ENCODE measurements around a stretch of chr6.

DNA sequence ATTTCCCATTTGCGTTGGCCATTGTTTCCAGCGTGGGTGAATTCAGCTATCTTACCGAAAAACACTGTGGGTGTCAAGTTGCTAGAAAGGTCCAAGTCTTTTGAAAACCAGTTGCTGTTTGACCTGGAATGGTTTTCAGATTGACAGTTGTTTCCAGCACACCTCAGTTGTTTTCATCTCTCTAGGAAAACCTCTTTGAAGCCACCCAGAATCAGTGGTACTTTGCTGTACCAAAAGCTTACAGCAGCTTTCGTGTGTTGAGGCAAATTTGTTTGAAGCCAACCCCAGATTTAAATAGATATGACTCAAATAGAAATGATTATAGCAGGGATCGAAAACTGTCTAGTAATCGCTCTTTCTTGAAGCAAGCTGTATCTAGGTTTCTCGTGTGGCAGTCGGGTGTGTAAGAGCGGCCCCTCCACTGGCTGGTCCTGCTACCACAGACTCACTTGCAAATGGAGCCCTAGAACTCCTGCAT is 27.4 kb downstream of the DUSP22 start:
- RAMPAGE, total RNA: no peak

DNA sequence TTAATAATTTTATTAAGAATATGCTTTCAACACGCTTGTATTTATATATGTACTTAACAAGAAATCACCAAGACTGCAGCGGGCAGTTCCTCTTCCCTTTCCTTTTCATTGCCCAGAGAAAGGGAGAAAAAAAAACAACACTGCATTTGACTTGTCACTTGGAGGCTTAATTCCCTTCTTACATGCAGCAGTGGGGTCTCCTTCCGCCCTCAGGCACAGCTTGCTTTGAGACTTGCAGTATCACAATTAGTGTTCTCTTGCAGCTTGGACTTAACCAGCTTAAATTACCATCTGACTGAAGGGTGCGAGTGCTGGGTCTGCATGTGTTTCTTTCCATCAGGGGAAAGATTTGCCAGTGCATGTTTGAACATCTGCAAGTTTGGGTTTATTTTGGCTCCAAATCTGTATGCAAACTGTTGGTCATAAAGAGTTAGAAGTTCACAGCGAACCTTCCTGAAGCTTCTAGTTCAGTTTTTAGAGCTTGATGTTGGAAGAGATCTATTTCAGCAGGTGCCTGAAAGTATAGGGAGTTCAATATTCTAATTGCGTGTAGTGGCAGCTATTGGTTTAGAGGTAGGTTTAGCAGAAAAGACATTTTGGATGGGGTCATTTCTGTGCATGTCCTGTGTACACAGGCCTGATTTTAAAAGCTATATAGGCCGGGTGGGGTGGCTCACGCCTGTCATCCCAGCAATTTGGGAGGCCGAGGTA is 35.7 kb upstream of the IRF4 start:
- RAMPAGE, total RNA: no peak

- RAMPAGE, total RNA: no peak
Measured at GRCh38 chr6:362361-363122, 29.0 kb upstream of the IRF4 start.

- RAMPAGE, total RNA: no peak
Measured at GRCh38 chr6:392456-393527, 1.2 kb downstream of the IRF4 start.

DNA sequence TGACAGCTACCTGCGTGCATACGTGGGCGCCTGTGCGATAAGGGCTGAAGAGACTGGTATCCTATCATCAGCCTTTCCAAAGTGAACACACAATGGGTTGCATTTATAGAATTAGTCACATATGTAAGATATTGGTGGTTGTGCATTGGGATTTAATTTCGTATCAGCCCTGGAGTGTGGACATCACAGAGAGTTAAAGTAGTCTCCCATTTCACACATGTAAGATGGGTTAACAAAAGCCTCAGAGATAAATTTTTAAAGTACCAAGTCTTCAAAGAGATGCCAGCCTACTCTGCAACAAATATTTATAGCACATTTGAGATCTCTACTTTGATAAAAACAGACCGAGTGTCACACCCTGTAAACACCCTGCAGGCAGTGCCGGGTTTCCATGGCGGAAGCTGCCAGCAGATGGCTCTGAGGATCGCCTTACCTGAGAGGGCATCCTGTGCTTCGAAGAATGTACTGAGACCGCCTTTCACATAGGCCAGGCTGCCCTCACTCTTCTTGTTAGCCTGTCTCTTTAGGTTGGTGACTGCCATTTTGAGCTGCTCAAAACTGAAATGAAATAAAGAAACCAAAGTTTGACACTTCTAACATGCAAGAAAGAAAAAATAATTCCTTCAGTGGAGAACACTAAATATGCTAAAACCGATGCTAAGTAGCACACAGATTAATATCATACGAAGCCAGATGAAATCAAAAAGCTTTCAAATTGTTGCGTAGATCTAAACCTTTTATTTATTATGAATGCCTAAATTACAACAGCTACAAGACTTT is 39.4 kb downstream of the HUS1B start:
- RAMPAGE, total RNA: no peak

- RAMPAGE, total RNA: no peak
Measured at GRCh38 chr6:814394-814862, 121.5 kb upstream of the EXOC2 start.

DNA sequence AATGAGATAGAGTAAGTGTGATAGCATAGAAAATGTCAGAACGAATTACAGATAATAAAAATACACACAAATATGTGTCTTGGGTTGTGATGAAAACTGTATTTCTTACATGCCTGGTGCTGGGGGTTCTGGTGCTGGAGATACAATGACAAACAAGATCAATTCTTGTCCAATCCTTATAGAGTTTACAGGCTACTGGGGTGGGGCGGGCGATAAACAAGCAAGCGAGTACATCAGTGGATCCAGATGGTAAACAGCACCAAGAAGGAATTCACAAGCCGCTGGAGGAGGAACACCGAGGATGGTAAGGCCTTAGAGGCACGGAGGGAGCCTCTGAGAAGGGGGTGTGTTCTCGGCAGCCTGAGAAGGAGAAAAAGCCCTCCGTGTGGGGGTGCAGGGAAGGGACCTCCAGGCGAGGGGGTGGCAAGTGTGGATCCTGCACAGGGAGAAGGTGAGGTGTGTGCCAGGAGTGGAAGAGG is 276.6 kb upstream of the FOXQ1 start:
- RAMPAGE, total RNA: no peak

DNA sequence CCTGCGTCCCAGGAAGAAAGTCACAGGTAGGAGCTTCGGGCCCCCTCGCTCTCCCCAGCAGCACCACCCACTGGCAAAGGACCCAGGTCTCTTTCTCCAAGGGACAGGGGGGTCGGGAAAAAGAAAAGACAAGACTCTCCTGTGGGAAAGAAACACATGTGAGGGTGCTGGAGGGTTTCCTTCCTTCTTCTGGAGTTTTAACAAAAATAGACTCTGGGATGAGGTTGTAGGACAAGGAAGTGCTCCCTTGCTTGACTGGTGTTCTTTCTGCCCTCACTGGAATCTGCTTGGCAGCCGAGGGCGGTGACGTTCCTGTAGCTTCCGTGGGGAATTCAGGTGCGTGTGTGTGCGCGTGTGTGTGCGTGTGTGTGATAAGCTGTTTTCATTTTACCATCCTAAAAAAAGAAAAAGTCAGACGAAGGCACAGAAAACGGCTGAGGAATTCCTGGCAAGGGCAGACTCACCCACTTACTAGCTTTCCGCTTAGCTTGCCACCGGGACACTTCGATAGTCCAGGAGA is 16.2 kb upstream of the FOXC1 start:
- RAMPAGE, total RNA: no peak

GRCh38 chr6:1606402-1607297 is 3.1 kb upstream of the FOXC1 start:
- RAMPAGE, total RNA: no peak

- RAMPAGE, total RNA: no peak
Measured at GRCh38 chr6:1613288-1613840, 3.6 kb downstream of the FOXC1 start.

DNA sequence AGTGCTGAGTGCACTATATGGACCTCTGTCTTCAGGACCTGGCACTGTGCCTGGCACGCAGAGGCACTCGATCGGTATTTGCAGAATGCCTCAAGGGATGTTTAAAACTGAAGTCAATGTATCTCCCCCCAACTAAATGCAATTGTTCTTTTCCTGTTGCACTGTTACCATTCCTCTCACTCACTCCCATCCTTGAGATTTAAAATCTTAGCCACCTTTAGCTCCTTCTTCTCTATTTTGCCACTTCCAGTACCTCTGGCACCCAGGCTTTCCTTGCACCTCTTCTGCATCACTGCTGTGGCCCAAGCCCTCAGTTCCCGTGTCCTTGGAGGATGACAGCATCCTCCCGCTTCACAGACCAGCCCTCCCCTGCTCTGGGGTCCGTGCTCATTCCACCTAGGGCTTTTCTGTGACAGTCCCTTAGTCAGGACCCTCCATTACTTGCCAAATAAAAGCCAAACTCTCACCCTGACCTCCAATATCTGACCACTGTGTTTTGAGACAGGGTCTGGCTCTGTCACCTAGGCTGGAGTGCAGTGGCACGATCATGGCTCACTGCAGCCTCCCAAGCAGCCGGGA is 36.3 kb downstream of the FOXC1 start:
- RAMPAGE, total RNA: no peak

GRCh38 chr6:2112997-2114463 is 131.9 kb downstream of the GMDS start:
- RAMPAGE, total RNA: no peak

DNA sequence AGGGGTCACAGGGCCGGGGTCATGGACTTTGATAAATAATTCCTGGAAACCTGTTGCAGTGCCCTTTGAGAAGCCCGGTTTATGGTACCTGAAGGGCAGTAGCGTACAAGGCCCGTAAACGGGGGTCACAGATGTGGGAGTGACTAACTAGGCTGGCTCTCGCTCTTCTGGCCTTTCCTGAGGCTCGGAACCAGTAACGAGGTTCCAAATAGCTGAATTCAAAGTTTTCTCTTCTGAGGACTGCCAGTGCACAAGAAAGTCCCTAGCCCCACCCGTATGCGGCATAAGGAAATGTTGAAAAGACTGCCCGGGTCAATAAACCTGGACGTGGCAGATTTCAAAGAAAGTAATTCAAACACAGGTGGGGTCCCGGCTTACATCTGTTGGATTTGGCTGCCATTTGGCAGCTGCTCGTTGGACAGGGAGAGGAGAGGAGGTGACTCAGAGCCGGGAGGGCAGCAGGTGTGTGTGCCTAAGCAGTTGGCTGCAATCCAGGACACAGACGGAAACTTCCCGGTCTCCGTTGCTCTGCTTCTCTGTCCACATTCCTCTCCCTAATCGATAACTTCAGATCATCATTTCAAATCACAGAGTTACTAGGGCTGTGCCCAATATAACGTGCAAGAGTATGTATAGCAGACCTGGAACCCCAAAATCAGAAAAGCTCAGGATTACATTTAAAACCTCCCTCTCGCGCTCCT is 694 bp upstream of the GMDS start:
- RAMPAGE, total RNA: no peak

- RAMPAGE, total RNA: no peak
Measured at GRCh38 chr6:2272704-2273169, 27.3 kb upstream of the GMDS start.

DNA sequence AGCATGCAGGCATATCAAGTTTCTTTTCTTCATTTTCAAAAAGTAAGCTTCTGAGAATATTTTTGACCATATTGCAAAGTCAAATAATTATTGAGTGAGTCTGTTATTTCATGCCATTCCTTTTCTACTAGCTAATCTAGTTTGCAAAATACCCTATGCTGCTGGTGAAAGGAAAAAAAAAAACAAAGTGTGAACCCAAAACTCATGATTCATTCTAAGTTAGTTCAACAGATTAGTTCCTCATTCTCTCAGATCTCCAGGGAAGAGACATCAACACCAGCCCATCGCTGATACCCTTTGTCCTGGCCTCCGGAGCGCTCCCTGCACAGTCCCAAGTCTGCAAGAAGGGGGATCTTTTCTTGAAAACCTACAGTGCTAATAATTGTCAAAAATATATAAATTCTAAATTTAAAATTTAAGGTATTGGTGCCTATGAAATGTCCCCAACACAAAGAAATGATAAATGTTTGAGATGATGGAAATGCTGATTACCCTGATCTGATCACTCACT is 106.7 kb upstream of the GMDS start:
- RAMPAGE, total RNA: no peak

DNA sequence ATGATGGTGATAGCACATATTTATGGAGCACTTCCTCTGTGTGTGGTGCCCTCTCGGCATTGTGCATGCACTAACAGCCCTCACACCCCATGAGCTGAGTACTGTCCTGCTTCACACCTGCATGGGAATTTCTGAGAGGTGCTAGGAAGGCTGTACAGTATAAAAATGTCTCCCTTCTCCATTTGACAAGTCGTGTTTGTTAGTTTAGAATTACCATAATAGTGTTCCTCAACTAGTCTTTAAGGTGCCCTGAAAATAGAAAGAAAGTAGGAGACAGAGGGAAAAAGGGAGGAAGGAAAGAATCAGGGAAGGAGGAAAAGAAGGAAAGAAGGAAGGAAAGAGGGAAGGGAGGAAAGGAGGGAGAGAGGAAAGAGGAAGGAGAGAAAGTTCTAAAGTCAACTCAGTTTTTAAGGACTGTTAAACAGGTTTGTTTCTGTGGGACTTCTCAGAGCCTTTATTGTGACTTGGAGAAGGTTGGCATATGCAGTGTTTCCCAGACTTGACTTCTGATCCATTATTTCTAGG is 132.5 kb upstream of the GMDS start:
- RAMPAGE, total RNA: no peak

DNA sequence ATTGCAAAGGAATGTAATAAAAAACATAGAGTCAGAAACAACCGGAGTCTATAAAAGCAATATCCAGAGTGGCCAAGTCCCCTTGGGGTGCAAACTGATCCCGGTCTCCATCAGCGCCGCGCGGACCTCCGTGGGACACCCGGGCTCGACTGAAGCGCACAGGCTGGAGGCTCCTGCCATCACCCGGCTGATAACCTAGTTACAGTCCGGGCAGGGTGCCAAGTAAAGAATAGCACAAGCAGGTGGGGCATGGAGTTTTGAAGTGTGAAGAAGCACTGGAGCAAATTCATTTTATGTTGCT is 205.1 kb upstream of the GMDS start:
- RAMPAGE, total RNA: no peak

DNA sequence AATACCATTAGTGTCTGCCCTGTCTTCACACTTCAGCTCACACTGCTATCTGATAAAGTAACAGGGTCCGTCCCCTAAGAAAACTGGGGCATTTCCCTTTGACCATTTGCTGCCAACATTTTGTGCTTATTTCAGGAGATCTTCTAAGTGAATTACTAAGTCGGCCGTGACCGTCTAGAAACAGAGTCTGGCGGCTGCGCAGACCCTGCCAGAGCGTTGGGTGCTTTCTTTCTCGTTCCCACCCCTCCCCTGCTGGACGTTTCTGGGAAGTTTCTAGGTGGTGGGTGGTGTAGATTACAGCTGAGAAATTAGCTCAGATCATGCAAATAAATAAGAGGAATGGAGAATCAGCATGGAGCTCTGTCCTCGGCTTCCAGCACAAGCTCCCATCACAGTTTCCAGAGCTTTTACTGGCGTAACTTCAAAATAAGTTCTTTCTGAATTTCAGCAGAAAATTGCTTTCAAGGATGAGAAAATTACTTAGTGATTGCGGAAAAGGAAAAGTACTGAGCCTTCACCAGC is 128.0 kb downstream of the MYLK4 start:
- RAMPAGE, total RNA: no peak

DNA sequence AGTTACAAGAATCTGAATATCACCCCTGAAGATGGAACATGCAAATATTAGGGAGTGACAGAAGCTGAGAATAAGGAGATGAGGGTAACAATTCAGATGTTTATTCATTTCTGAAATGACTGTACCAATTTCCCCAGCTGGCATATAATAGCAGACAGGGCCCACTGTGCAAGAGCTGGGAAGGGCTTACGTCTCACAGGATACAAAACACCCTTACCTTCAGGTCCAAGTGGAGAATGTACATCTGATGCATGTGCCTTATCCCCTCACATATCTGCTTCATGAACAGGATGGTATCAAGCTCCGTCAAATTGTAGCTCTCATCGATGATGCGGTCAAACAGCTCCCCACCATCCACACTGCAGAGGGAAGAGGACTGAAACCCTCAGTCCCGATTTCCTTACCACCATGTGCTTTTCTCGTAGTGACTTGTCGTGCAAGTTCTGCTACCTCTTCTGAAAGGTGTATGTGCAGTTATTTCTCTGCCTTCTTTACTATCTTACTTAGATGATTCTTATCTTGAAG is 67.9 kb downstream of the MYLK4 start:
- RAMPAGE, total RNA: no peak

DNA sequence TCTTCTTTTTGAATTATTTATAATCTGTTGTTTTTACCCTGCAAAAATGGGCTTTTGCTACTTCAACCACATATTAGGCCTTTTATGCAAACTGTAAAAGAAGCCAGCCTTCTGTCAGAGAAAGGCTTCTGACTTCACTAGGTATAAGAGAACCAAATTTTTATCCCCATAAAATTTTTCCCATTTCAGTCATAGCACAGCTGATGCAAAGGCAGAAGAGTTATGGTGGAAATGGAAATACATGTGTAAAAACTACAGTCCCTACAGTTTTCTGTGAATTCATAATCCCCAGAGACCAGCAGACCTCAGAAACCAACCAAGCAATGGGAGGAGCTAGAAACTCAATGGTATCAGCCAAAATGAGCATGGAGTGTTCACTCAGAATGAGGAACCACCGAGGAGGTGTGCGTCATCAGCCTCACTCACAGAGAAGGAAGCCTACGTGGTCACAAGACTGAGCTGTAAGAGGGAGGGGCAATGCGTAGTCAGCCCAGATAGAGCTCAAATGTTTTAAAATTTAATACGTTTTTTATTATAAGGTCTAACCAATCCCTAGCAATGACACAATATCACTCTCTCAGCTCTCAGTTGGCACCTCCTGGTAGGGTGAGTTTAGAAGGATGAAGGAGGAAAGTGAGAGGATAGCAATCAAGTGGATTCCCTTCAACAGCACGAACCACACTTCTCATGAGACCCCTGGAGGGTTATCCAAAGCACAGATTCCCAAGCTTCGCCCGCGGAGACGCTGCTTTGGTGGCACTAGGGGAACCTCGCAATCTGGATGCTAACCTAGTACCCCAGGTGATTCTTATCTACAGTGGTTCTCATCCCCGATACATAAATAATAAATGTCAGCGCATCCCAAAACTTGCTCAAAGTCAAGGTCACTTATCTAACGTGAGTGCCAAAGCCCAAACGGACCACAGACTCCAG is 17.4 kb downstream of the MYLK4 start:
- RAMPAGE, total RNA: no peak